Skeletal muscle cell (primary cell): ENCODE measurements around the genes ALPG and GIGYF2.

- RRBS, result no CpG with 5 or more reads among the region's 66 CpGs
These were observed 15.6 kb downstream of the NMUR1 start for GRCh38 chr2:231514448-231515224.

DNA sequence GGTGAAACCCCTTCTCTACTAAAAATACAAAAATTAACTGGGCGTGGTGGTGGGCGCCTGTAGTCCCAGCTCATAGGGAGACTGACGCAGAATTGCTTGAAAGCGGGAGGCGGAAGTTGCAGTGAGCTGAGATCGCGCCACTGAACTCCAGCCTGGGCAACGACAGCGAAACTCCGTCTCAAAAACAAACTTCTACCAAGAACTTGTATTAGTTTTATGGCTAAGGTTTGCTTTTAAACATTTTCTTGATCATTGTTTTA, 46.9 kb upstream of the PTMA start:
- RRBS, result no CpG with 5 or more reads among the region's 10 CpGs

DNA sequence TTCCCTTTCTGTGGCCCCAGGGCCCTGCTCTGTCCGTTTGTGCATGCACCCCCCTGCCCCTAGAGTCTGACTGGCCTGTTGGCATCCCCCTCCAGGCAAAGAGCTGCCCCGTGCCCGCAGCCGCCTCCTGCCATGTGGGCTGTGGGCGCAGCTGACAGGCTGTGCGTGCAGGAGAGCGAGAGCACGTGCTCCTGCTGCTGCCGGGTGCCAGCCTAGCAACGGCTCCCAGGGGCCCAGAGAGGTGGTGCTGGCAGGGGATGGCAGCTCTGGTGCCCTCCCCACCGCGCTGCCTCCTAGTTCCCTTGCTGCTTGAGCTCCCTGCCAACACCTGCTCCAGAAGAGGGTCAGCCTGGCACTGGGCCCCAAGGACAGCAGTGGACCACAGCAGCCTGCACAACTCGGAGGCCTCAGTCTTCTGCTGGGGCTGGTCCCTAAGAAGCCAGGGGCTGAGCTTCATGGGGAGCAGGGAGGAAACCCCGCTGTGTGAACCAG, 24.0 kb upstream of the PTMA start:
- RRBS, result no CpG with 5 or more reads among the region's 14 CpGs

DNA sequence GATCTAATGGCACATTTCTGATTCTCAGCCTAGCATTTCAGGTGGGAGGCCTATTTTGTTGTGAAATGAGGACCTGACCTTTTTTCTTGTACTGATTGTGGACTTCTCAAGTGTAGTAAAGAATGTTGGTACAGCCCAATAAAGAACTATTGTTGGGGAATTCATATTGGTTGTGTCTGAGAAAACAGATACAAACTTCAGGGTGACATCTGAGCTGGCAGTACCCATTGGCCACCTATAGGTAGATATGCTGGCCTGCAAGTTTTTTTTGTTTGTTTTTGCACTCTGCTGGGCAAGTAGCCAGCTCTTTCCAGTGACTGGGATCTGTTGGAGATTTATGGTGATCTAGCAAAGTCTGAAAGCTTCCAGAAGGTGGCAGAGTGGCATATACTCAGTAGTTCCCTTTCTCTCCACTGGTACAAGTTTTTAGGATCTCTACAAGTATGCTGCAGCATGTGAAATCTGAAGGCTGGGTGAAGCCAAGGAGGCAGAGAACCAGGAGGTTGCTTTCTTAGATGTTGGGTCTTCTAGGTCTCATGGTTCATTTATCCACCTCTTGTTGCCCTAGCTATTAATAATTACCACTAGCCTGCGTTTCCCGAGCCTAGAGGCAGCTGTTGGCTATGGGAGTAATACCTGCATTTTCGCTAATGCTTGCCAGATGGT, 9.3 kb downstream of the COPS7B start:
- RRBS, result no CpG with 5 or more reads among the region's 3 CpGs

DNA sequence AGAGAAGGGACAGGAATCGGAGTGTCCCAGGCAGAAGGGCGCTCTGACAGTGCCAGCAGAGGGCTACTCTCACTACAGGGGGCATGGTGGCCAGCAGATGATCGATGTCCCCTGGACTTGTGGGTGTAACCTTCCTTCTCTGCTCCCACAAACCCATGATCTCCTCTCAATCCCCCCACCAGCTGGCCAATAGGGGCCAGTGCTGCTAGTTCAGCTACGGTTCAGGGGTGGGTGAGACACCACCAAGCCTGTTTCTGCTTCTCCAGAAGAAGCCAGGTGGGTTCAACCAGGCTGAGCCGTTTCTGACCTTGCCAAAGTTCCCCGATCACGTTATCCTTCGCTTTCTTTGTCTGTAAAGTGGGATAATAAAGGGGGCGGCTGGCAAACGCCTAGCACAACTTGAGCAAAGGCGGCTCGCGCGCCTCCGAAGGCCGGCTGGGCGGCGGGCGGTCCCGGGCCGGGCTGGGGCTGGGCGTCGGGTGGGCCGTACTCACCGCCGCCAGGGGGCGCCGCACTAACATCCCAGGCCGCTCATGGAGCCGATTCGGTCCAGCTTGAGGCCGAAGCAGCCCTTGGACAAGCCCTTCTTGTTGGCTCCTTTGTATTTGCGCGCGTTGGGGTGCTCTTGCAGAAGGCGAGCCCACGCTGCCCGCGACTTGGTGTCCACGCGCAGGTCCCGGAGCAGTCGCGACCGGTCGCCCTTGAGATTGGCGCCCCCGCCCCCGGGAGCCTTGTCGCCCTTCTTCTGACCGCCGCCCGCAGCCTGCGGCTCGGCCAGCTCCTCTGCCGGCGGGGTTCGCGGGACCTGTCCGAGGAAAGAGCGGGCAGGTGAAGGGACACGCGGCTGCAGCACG, 1.1 kb downstream of the NPPC start:
- RRBS, result 2% methylated on average over 8 of the region's 64 CpGs

DNA sequence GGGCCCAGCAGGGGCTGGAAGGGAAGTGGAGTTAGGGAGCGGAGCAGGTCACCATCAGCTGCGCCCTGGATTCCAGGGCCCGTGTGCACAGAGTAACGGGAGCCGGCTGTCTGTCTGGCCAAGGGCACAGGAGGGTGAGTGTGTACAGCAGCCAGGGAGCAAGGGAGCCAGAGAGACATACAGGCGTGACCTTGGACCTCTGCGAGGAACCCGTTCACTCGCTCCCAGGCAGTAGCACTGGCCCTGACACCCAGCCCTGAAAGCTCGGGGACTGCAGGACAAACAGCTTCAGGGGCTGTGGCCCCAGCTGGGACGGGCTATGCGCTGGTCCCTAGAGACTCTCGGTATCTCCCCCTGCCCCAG, 46.3 kb upstream of the ALPP start:
- RRBS, result no CpG with 5 or more reads among the region's 13 CpGs

DNA sequence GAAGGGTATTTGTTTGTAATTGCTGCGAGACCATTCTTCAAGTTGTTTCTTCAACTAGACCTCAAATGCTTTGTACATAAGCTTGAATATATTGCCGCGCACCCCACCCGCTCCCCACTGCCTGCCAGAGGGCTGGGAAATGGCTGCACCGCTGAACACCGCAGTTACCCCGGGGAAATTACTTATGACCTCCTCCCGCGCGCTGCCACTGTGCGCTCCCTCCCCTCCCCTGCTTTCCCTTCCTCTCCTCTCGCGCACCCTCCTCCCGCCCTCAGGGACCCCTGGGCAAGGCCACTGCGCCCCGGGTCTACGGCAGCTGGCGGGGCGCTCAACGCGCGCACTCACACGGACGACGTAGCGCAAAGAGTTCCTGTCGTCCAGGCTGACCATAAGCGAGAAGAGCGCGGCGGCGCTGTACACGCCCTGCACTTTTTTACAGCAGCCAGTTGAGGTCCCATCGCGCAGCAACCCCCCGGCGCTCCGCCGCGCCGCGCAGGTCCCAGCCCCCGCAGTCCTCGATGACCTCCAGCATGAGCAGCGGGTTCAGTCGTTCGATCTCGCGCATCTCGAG, 7.9 kb downstream of the ALPP start:
- RRBS, result no CpG with 5 or more reads among the region's 50 CpGs

DNA sequence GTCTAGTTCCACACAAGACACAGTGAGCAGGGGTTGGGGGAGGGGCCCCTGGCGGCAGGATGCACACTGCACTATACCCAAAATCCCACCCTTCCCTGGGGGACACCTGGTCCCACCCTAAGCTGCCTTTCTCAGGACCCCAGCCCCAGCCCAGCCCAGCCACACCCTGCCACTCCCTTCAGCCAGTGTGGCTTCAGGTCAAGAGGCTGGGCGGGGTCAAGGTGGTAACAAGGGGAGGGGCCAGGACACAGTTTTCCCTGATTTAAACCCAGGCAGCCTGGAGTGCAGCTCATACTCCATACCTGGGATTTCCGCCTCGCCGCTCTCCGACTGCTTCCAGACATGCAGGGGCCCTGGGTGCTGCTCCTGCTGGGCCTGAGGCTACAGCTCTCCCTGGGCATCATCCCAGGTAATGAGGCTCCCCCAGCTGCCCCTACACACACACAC, at the start of gene ALPG:
Gene ALPG (plus strand): TSS at position 292 of the 447 bp plus-strand sequence.
- RRBS, result no CpG with 5 or more reads among the region's 6 CpGs

GRCh38 chr2:232444123-232444438, 11.9 kb upstream of the ALPI start:
- RRBS, result no CpG with 5 or more reads among the region's 8 CpGs

DNA sequence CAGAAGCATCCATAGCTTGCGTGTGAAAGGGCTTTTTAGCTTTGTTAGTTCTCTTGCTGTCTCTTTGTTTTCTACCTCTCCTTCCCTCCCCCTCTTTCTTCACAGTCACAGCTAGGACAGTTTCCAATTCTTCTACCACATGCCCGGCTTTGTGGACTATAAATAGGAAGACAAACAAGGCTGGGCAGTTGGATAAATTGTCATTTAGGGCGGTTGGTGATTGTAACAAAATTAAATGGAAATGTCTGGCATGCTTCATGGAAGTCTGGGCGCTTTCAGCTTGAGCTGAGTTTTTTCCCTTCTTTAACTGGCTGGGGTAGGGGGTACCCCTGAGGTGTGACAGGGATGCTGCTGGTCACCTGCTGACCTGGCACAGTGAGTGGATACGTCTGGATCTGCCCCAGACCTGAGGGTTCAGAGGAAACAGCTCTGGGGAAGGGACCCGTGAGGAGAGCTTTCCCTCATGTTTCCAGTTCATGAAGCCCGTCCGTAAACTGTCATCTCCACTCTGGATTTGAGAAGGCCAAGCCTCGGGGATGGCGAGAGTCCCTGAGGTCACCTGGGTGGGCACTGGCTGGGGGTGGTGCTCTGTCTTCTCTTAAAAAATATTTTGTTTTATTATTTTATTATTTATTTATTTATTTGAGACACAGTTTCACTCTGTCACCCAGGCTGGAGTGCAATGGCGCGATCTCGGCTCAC, 29.0 kb upstream of the GIGYF2 start:
- RRBS, result no CpG with 5 or more reads among the region's 13 CpGs

DNA sequence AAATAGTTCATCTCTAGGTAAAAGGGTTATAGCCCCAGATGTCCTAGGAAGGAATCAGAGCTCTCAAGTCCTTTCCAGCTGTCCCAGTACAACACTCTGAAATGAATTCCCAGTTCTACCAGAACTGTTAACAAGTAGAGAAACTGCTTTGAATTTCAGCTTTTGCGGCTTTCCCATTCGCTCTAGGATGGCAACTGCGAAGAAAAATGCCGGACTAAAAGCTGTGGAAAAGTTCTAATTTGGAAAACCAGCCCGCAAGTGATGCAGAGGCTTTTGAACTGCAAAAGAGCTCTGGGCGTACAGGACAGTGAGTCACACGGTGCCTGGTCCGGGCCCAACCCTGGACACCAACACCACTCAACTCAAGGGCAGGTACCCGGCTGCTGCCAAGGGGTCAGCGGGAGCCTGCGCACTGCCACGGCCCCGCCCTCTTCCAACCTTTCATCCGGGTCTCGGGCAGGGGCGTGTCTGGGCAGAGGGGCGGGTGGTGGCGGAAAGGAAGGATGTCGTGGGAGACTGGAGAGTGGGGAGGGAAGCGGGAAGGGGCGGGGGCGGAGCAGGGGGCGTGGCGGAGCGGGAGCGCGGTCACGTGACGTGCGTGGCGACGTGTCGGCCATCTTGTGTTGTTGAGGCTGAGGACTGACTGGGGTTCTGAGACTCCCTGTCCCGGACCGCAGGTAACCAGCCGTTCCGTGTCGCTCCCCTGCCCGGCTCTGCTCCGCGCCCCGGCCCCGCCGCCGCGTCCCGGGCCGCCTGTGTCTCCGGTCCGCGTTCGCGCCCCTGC, at the start of gene GIGYF2:
Gene GIGYF2 (plus strand): TSS at position 616 of the 784 bp plus-strand sequence.
- RRBS, result under 1% methylated on average over 17 of the region's 53 CpGs

DNA sequence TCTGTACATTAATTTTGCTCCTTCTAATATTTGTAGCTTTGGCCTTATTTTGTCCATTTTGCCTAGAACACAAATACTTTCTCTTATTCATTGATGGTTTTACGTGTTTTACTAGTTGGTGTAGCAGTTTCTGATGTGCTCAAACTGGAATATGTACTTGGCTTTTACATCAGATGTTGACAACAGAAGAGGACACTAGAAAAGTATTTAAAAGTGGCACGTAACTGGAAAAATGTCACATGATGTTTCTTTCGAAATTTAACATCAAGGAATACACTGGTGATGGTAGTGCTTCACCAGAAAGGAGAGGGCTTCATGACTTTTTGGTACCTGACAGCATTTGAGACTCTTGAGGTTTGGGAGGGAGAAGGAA, 1.4 kb downstream of the GIGYF2 start:
- RRBS, result no CpG with 5 or more reads among the region's 3 CpGs

DNA sequence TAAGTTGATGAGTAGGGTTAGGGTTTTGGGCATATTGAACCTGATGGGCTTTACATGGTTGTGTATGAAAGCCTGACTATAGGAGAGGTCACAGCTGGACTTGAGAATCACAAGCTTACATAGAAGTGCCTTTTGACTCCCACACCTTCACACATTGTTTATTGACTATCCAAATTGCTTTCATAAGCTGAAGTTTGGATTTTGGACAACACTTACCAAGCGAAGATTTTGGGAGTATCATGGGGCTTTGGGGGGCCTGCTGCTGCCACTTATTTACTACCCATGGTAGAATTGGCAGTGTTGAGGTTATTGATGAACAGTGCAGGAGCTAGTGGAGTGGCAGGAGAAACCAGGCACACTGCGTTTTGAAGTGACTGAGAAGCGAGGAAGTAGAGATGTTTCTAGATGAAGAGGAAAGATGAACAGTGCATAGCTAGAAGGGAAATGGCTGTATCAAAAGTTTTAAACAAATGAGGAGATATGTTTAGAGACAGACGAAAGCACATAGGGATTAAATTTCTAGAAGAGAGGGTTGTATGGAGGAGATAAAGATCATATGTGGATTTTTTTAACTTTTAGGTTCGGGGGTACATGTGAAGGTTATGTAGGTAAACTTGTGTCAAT, 33.4 kb downstream of the KCNJ13 start:
- RRBS, result no CpG with 5 or more reads among the region's 5 CpGs

GRCh38 chr2:232786926-232787498, 10.6 kb upstream of the KCNJ13 start:
- RRBS, result no CpG with 5 or more reads among the region's 4 CpGs

- RRBS, result 96% methylated on average over 6 of the region's 13 CpGs
These were observed 37.4 kb upstream of the SNORC start for GRCh38 chr2:232832581-232833222.

DNA sequence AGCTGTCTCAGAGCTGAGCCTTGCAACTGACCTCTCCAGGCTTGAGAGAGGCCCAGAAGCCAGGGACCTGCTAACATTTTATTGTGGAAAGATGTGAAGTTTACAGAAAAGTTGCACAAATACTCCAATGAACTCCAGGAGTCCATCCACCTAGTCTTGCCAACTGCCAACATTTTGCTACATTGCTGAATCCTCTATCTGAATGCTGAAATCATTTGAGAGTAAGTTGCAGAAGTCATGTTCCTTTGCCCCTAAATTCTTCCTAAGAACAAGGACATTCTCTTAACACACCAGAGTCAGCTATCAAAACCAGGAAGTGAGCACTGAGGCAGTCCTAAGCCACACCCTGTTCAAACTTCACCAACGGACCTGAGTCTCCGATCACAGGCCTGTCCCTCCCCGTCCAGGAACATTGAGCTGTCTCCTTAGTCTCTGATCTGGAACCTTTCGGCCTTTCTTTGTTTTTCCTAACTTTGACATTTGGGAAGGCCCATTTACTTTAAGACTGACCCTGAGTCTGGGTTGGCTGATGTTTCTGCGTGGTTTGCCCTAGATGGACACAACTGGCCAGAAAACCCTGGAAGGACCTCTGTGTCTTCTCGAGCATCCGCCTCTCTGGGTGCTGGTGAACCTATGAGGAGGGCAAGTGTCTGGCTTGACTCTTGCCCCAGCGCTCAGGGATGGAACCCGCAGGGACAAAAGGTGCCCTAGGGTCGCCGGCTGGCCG, 4.1 kb downstream of the SNORC start:
- RRBS, result no CpG with 5 or more reads among the region's 12 CpGs

DNA sequence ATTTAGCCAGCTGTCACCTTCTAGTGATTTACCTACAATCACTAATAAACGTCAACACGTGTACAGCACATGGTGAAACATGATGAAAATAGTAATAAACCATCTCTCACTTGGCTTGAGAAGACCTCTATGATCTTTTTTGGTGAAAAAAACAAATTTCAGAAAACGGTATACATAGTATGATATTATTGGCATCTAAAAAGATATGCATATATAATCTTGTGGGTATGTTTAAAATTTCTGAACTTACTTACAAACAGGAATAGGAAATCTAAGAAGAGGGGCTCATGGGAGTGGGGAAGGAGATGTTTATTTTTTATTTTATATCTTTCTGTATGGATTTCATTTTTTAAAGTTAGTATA, 16.8 kb downstream of the INPP5D start:
- RRBS, result no CpG with 5 or more reads among the region's 3 CpGs

DNA sequence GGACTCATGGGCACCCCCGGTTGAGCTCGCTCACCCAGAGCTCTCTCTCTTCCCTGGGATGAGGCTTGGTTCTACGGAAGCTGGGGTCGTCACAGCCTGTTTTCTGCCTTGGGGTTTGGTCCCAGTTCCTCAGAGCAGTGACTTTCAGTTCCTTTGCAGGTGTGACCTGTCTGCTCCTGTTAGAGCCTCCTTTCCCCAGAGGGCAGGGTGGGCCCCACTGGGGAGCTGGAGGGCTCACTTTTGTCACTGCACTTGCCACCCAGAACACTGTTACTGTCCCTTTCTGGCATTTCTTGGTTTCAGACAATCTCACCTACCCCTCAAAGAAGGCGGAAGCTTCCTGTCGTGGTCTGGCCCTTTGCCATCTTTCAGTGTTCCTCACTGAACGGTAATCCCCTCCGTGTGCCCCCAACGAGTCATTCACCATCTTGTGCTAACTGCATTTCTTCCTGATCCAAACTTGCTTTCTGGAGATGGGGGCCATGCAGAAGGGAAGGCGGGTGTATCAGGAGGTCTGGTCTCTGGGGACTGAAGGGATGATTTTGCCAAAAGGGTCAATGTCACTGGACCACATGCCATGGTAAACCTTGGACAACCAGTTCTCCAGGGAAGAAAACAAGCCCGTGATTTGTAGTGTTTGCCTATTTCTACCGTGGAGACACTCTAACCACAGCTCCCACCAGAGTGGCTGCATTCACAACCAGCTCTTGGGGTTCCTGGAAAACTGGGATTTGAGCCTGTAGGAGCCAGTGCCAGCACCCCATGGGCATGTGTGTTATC, 40.6 kb downstream of the INPP5D start:
- RRBS, result 90% methylated on average over 1 of the region's 12 CpGs

- RRBS, result no CpG with 5 or more reads among the region's 12 CpGs
These were observed 60.0 kb upstream of the ATG16L1 start for GRCh38 chr2:233191304-233192019.

GRCh38 chr2:233247647-233248277, 3.7 kb upstream of the ATG16L1 start:
- RRBS, result no CpG with 5 or more reads among the region's 1 CpG